ENCODE results near the gene DMRT1.

DNA sequence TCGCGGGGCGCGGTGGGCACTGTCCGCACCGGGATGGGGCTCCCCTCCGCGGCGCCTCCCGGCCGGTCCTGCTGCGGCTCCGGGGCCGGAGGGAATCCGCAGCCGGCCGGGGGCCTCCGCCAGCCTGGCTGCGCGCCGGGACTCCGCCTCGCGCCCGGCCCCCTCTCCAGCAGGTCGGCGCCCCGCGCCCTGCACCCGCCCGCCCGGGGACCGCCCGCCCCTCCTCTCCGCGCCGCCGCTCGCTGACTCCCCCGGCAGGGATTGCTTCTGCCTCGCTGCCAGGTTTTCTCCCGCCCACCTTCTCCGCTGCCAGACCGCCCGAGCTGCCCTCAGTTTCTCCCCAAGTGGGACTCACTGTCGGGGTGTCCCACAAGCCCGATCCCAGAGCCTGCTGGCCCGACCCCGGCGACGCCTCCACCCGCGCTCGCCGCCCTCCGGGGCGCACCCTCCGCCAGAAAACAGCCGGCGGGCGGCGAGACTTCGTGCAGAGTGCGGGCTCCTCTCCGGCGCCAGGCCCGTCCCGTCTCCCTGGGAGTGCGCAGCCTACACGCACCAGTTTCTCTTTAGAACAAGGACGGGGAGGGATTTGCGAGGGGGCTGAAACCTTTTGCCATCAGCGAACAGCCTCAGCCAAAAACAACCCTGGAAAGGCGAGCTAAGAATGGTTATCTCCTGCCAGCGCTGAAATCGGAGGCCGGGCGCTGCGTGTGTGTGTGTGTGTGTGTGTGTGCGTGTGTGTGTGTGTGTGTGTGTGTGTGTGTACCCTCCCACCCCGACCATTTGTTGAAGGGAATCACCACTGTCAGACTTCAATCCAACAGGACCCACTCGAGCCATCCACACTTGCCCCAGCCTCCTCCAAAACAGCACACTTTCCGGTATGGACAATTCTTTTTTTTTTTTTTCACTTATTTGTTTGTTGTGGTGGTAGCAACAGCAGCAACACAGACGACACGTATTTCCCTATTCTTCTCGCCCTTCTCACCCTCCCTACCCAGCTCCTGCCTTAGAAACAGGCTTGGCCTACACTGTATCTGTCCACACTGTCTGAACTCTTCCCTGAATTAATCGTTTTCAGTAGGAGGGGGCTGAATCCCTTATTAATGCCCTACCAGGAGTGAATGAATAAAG, 44.4 kb upstream of the WASHC1 start:
- PRO-cap, result no peak

DNA sequence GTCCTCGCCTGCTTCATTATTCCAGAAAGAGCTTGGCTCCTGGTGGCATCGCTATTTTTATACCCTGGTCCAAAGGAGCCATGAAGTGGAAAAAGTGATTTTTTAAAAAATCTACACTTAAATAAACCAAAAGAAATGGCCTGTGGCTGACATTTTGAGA, 727 bp downstream of the DOCK8 start:
- PRO-cap, result no peak

DNA sequence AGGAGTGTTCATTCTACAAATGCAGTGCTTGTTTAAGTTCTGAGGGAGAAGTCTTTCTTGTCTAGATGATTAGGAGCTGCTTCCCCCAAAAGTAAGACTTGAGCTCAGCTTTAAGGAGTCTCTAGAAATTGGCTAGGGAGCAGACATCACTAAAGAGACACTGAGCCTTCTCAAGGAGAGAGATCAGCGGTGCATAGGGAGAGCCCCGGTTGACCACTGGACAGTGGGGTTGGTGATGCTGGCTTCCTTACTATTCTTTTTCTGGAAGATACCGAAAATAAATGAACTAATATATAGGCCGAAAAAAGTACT, 5.9 kb downstream of the KANK1 start:
- PRO-cap, result no peak

DNA sequence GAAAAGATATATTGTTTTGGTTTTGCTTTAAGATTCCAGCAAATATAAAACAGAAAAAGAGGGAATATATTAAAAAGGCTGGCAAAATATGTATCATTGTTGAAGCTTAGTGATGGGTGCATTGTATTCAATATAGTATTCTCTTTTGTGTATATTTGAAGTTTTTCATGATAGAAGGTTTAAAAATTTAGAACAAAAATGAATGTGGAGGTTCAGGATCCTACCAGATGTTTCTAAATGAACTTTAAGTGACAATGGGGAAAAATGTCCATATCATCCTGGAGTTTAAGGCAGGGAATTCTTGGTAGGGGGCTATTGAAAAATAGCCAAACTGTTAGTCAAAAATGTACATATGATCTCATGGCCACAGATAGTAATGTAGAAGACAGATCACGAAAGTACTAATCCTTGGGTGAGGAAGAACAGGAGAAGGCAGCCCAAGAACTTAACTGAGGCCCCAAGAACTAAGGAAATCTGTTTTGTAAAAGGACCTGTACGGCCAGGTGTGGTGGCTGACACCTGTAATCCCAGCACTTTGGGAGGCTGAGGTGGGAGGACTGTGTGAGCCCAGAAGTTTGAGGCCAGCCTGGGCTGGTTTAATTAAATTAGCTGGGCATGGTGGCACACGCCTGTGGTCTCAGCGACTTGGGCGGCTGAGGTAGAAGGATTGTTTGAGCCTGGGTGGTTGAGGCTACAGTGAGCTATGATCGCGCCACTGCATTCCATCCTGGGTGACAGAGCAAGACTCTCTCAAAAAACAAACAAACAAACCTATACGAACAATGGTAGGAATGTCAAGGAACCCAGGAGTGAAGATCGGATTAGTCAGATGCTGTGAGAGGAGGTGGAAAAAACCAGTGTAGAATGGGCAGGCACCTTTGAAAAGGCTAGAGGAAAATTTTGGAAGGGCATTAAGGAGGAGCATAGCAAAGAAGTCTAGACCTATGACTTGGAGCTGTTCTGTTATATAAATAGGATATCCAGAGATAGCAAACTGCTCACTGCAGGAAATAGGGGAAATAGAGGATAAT, 53.1 kb downstream of the KANK1 start:
- PRO-cap, result no peak

DNA sequence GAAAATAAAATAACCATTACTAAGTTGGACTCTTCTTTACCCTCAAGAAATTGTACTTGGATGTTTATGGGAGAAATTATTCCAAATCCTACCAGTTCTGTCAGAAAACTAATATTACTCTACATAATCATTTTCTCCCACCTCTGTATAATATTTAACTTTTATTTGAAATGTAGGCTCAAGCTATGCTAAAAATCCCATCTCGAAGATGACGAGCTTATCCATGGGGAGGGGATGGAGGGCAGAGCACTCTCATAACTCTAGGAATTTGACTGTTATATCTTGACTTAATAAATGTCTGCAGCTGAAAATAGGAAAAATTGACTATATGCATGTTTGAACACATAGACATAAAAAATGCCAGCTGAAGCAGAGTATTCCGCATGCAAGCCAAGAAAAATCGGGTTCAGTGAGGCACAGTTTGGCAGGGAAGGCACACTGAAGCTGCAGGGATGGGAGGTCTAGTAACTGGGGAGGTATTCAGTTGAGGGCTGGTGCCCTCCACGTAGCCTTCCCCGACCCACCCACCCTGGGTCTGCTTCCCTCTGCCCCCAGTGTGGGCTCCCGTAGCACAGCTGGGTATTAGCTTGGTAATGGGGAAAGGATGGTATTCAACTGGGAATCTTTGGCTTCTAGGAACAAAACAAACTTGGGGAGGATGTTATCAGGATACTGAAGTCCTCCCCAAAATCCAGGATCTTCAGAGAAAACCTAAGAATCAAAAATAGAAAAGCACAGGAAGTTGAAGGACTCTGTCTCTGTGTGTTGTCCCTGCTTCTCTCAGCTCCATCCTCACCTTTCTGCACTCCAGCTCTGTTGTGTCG, 74.4 kb downstream of the KANK1 start:
- PRO-cap, result no peak

DNA sequence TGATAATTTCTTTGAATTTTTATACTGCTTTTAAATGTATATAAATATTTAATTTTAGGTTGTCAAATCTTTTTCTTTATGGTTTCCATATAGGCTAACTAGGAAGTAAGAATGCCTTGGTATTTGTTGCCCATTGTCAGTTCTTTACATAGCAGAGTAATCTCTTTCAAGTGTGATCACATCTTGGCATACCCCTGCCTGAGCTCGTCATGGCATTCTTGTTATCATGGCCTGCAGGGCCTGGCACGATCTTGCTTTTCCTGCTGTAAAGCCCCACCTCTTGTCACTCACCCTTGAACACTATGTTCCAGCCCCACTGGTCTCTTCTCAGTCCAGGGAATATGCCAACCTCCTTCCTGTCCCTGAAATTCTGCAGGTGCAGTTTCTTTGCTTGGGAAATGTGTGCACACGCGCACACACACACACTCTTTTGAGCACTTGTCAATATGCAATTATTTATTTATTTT, 86.8 kb downstream of the KANK1 start:
- PRO-cap, result no peak

GRCh38 chr9:682496-683235, 158.8 kb upstream of the DMRT1 start:
- PRO-cap, result no peak

GRCh38 chr9:716019-716470, 125.5 kb upstream of the DMRT1 start:
- PRO-cap, result no peak

- PRO-cap, result bidirectional peak, plus-strand start at chr9:744947, minus-strand start at chr9:744769
Observed at GRCh38 chr9:744670-745259, 96.7 kb upstream of the DMRT1 start.

- PRO-cap, result no peak
Observed at GRCh38 chr9:752088-752376, 89.5 kb upstream of the DMRT1 start.

GRCh38 chr9:841333-841917, at the start of gene DMRT1:
TSS of gene DMRT1 (plus strand) at chr9:841697.
- PRO-cap, result no peak

GRCh38 chr9:1010766-1011270, 34.4 kb downstream of the DMRT3 start:
- PRO-cap, result no peak

DNA sequence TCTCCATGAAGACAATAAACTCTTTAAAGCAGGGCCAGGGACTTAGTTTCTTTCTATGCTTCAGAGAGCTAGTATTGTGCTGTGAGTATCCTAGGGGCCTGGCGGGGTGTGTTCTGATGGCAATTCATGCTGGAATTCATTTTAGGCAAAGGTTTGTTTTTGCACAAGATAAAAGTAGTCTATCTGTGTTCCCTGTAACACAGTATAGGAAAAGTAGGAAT, 31.0 kb upstream of the DMRT2 start:
- PRO-cap, result no peak

GRCh38 chr9:1051105-1052417, 1.4 kb downstream of the DMRT2 start:
- PRO-cap, result no peak

DNA sequence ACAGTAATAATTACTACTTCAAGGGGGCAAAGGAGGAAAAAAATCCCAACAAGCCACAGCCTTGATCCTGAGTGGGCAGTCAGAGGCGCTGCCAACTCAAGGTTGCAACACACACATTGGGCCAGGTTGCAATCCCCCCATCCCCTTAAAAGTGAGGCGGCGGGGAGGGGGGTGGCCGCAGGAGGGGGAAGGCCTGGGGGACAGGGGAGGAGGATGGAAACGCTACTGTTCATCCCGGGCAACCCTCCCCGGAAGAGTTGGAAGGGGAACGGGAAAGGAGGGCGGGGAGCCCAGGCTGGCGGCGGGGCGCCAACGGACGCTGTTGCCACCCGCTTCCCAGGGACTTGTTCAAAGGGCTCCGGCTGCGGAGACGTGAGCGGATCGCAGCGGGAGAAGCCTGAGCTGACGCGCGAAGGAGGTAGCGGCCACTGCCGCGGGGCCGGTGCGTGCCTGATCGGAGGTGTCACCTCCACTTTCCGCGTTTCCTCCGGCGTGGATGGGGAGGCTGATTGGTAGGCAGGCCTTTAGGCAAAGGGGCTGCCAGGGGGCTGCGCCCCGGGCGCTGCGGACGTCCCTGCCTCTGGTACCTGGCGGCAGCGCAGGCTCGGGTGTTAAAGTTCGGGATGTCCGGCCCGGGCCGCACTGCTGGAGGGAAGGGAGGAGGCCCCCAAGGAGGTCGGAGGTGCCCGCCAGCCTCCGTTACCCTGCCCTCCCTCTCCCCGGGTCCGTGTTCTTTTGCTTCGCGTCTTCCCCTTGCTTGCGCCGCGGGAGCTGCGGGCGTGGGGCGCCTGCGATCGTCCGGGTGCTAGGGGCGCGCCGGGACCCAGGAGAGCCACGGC, 774 bp downstream of the SMARCA2 start:
- PRO-cap, result no peak

DNA sequence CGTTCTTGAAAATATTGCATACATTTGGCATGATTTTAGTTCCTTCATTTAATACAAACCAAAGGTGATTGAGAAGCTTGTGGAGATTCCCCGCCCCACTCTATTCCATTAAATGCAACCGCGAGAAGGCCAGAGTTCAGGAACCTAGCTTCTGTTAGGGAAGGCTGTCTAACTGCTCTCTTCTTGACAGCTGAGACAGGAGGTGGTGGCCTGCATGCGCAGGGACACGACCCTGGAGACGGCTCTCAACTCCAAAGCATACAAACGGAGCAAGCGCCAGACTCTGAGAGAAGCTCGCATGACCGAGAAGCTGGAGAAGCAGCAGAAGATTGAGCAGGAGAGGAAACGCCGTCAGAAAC, 41.3 kb downstream of the SMARCA2 start:
- PRO-cap, result no peak

- PRO-cap, result no peak
Observed at GRCh38 chr9:2161324-2162164, 146.4 kb downstream of the SMARCA2 start.

GRCh38 chr9:2260442-2261264, 245.5 kb downstream of the SMARCA2 start:
- PRO-cap, result no peak

GRCh38 chr9:2299123-2299600, 284.0 kb downstream of the SMARCA2 start:
- PRO-cap, result no peak

DNA sequence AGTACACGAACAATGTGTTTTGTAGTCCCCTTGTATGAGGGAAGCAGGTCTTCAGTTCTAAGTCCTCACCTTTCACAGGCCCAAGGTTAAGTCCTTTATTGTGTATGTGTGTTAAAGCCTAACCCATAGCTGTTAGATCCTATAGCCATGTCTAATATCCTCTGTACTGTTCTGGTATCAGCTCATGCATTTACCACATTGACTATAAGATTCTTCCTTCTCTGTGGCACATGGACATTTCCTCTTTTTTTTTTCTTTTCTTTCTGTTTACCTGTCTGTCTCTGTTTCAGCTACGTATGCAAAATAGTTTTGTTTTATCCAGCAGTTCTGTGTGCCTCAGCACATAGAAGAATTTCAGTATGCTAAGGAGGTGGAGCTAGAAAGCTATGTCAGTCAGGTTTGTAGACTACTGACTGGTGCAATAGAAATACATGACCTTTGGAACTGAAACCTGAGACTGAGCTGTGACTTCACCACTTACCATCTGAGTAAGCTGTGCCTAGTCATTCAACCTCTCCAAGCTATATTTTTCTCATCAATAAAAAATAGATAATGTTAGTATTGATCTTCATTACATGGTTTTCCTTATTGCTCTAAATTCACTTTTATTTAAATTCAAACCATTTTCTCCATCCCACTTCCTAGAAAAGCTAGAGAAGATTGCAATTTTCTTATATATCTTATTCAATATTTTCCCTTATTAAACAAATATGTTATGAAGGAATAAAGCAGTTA, 155.5 kb upstream of the VLDLR start:
- PRO-cap, result no peak

Data from LUHMES (cell line).